Pericardium (tissue), 1 donor: Measurements from ENCODE around the gene H2BC12L.

GRCh38 chr21:42975264-42975976, 1.1 kb downstream of the PKNOX1 start:
- RRBS: 2% methylated on average over 25 of the region's 48 CpGs

GRCh38 chr21:43288007-43288499, 119.2 kb downstream of the CRYAA start:
- RRBS: no CpG with 5 or more reads among the region's 18 CpGs

GRCh38 chr21:43331860-43332610, 94.9 kb downstream of the SIK1 start:
- RRBS: no CpG with 5 or more reads among the region's 19 CpGs

DNA sequence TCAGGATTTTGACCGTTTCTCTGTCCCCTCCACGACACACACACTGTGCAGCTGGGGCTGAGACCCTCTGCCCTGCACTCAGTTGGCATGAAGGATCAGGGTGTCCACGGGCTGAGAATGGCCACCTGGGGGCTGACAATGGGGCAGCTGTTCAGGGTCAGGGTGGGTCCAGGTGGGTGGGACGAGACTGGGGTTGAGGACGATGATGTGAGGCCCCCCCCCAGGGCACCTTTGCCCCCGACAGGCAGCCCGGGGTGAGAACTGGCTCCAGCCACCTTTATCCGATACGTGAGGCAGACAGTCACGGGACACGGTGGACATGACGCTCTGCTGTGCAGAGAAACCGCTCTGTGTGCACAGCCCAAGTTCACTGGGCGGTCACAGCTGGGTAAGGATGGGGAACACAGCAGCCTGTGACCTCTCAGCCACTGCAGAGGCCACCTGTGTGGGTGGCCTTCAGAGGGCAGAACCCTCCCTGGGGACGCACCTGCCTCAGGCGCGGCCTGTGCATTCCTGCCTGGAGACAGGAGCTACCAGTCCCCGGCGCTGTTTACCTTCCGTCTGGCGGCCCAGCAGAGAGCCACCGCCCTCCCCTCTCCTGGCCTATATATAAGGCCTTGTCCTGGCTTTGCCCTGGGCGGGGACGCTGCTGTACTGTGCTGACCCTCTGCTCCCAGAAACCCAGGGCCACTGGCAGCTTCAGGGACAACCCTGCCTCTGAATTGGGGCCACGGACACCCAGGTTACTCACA, 84.0 kb downstream of the SIK1 start:
- RRBS: no CpG with 5 or more reads among the region's 25 CpGs

GRCh38 chr21:43353816-43354536, 73.0 kb downstream of the SIK1 start:
- RRBS: 92% methylated on average over 3 of the region's 21 CpGs

- RRBS: no CpG with 5 or more reads among the region's 18 CpGs
These were observed at the start of gene H2BC12L for GRCh38 chr21:43564912-43565345. TSS of gene H2BC12L (plus strand) at chr21:43565182.

DNA sequence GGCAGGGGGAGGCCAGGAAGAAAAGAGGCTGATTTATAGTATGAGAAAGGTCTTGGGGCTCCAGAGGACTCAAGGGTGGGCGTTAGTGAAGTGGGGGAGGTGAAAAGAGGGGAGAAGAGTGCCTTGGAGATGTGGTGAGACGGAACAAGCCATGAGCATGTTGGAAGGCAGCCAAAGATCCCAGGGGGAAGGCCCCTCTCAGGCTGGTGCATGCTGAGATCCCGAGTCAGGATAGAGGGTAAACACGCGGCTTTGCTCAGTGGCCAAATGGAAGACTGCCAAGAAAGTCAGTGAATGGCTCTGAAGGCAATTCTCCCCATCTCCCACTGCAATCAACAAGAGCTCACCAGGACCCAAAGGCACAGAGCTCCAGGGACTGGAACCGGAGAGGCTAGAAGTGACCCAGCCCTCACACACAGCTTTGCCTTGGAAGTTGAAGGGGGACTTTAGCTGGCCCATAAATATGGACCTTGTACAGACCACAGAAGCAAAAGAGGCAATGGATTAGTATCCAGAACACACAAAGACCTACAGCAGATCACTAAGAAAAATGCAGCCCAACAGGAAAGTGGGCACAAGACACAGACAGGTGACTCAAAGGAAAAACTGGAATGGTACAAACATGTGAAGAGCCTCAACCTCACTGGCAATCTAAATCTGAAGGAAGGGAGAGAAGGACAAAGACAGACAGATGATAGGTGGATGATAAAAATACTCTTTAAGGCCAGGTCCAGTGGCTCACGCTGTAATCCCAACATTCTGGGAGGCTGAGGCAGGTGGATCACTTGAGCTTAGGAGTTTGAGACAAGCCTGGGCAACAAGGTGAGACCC, 44.8 kb downstream of the H2BC12L start:
- RRBS: no CpG with 5 or more reads among the region's 7 CpGs

GRCh38 chr21:43687071-43687645, 27.8 kb downstream of the RRP1B start:
- RRBS: no CpG with 5 or more reads among the region's 15 CpGs

- RRBS: 62% methylated on average over 4 of the region's 26 CpGs
These were observed 10.3 kb downstream of the PDXK start for GRCh38 chr21:43729114-43729647.

DNA sequence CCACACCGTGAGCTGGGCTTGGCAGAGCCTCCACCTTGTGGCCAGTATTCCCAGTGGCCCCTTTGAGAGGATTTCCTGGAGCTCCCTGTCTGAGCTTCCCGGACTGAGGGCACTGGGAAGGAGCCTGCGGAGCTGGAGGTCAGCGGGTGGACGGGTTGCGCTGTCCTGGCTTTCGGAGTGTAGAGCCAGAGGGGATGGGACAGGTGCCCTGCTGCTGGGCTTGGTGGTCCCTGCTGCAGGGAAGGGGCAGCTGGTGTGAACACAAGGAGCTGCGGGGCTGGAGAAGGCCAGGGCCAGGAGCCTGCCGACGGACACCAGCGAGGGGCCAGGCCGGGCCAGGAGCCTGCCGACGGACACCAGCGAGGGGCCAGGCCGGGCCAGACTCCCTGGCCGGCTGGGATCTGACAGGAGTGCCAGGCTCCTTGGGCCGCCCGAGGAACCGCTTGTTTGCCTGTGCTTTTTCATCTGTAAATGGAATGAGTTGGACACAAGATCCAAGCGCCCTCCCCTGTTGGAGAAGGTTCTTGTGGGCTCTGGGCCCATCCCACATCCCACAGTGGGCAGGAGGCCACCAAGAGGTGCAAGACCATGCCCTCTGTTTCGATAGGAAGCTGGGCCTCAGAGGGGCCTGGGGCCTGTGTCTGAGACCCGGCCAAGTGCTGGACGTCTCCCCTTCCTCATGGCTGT, 18.6 kb downstream of the PDXK start:
- RRBS: 14% methylated on average over 4 of the region's 24 CpGs

- RRBS: no CpG with 5 or more reads among the region's 19 CpGs
These were observed 19.4 kb downstream of the PDXK start for GRCh38 chr21:43738065-43738900.

GRCh38 chr21:43773853-43774787, 2.0 kb downstream of the CSTB start:
- RRBS: 78% methylated on average over 3 of the region's 25 CpGs

DNA sequence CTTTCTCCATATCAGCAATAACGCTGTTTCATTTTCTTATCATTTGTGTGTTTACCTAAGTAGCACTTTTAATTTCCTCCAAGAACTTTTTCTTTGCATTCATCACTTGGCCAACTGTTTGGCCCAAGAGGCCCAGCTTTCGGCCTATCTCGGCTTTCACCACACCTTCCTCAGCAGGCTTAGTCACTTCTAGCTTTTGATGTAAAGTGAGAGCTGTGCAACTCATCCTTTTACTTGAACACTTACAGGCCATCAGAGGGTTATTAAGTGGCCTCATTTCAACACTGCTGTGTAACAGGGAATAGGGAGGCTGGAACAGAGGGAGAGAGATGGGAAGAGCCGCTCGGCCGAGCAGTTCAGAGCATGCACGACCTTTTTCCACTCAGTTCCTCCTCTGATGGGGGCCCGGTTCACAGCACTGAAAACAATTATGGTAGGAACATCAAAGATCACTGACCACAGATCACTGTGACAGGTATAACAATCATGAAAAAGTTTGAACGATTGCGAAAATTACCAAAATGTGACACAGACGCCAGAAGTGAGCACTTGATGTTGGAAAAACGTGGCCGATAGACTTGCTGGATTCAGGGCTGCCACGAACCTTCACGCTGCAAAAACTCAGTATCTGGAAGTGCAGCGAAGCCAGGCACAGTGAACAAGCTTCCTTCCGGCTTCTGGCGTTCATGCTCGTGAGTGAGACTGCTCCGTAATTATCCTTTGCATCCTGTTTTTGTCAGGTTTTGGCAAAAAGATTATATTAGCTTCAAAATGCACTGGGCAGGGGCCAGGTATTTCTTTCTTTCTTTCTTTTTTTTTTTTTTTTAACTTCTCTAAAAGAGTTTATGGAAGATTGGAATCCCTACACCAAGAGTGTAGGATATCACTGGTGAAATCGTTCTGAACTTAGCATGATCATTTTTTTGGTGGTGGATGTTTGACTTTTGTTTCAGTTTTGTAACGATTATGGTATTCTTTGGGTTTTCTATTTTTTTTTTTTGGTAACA, 28.7 kb downstream of the AGPAT3 start:
- RRBS: no CpG with 5 or more reads among the region's 22 CpGs

- RRBS: no CpG with 5 or more reads among the region's 18 CpGs
These were observed 57.0 kb downstream of the AGPAT3 start for GRCh38 chr21:43921984-43922559.

DNA sequence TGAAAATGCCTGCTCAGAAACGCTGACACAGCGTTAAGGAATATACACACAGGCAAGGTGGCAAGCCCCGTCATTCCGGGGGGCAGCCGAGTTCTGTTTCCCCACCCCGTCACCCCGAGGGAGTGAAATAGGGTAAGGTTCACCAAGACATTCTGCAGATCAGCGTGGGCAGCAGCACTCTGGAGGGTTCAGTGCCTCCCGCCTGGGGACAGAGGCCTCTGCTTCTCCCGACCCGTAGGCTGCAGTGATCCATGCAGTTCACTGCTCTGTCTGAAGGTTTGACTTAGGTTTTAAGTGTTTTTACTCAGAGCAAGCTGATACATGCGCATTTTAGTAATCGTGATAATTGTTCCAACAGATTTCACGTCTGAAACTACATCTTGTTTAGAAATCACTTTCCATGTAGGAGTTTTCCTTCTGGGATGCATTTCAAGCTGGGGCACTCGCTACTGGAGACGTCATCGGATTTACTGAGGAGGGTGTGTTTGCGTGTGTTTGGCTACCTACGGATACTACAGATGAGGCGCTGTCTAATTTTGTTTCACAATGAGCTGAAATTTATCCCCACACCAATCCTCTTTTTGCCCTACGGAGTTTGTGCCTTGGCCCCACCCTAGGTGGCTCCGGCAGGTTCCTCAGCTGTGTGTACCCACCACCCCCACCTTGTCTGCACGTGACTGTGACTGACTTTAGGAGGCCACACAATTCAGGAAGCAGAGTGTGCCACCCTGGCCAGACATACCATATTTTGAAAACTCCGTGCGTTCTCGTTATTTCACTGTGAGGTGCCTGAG, 63.5 kb downstream of the AGPAT3 start:
- RRBS: no CpG with 5 or more reads among the region's 26 CpGs

DNA sequence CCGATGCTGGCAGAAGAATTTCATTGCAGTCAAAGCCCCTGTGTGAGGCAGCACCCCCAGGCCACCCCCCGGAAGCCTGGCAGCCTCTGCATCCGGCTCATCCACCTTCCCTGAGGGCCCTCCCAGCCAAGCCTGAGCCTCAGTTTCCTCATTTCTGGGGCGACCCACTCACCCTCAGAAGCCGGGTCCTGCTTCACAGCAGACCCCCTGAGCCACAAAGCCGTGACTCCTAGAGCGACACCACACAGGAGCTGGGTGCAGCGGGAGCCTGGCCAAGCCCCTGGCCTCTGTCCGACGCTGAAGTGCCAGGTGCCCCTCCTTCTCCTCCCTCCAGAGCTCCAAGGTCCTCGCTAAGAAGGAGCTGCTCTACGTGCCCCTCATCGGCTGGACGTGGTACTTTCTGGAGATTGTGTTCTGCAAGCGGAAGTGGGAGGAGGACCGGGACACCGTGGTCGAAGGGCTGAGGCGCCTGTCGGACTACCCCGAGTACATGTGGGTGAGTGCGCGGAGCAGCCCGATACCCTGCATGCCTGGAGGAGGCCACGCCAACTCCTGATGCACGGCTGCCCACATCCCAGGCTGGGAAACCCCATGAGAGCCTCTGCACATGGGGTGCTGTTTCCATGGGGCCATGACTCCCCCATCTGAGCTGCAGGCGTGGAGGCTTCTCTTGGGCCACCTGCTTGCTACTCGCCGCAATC, 43.2 kb upstream of the TRAPPC10 start:
- RRBS: 93% methylated on average over 3 of the region's 29 CpGs

GRCh38 chr21:44011497-44011995, 563 bp upstream of the TRAPPC10 start:
- RRBS: 2% methylated on average over 9 of the region's 32 CpGs

GRCh38 chr21:44035654-44036198, 23.6 kb downstream of the TRAPPC10 start:
- RRBS: no CpG with 5 or more reads among the region's 3 CpGs

DNA sequence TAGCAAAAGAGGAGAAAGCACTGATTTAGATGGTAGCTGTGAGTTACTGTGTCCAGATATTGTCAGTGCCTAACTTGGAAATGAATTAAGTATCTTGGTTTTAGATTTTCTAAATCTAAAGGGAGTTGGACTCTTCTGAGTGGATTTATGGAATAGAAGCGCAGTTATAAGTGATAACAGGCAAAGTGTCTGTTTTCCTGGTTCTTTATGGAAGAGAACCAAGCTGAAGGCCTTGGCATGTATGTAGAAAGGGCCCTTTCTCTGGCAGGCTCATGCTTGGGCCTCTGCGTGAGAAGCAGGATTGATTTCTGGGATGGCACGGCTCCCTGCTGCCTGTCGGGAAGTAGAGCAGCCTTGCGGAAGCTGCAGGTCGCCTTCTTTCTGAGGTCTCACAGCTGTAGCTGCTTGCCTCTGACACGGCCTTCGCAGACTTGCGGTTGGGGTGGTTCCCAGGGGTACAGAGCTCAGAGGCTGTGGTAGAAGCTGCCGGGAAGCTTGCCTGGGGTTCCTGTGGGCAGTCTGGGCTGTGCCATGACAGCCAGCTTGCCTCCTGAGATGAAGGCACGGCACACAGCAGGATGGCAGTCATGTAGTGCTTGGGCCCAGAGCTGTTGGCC, 39.3 kb downstream of the TRAPPC10 start:
- RRBS: no CpG with 5 or more reads among the region's 11 CpGs

- RRBS: no CpG with 5 or more reads among the region's 18 CpGs
These were observed 45.9 kb downstream of the TRAPPC10 start for GRCh38 chr21:44057757-44058685.